A673 (cell line): ENCODE measurements around a stretch of chr17.

DNA sequence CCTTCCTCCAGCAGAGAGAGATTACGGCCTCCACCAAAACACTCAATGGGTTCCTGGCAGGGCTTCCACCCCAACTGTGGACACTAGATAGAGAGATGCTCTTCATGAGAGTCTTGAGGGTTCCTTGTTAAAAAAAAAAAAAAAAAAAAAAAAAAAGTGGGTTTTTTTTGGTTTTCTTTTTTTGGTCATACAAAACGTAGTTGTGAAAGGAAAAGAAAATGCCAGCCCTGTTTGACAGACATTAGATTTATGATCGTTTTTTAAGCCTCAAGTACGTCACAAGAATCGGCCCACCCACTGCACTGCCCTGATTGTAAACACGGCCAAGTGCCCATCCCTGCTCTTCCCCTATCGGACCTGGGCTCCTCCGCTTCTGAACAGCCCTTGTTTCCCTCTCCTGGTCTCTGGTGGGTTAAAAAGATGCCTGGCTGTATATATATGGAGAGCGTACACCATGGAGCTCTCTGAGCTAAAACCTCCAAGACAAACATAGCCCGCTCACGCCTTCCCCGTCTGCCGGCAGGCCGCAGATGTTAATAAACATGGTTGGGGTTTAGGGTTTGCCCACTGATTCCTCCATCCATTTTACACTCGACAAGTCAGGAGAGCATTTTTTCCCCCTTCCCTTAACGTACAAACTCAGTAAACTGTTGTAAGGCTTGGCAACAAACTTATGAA lies 325.7 kb downstream of the SOX9 start:
- PRO-cap, result no peak

DNA sequence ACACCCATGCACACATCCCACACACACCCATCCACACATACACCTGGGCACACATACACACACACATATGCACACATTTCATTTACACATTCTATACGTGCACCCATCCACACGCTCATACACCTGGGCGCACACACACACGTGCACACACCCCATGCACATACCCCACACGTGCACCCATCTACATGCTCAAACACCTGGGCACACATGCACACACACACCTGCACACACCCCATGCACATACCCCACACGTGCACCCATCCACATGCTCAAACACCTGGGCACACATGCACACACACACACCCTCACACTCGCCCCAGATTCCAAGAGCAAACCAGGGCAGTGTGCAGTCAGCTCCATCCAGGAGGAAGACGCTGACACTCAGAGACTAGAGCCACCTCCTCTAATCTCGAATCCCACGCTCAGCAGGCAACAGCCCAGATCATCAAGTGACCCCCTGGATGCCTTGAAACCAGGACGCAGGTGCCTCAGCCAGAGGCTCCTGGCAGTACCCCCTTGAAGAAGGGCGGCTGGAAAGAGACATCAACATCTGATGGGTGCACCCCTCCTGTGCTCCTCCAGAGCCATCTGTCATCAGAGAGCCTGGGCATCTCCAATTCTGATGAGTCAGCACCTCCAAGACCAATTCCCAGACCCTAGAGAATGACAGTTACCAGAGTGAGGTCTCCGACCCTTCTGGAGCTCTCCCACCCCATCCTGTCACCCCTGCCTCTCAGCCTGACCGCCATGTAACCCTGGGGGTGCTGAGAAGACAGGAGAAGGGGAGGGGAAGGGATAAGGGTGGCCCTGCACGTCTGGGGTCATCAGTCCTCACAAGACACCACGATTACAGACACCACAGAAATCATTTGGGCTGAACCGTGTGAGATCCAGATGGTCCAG lies 433.5 kb downstream of the SOX9 start:
- PRO-cap, result no peak

GRCh38 chr17:72588778-72589742 lies 468.2 kb downstream of the SOX9 start:
- PRO-cap, result no peak

- PRO-cap, result no peak
These were observed 477.3 kb downstream of the SLC39A11 start for GRCh38 chr17:72614975-72615720.

- PRO-cap, result no peak
These were observed 460.2 kb downstream of the SLC39A11 start for GRCh38 chr17:72632059-72632916.

DNA sequence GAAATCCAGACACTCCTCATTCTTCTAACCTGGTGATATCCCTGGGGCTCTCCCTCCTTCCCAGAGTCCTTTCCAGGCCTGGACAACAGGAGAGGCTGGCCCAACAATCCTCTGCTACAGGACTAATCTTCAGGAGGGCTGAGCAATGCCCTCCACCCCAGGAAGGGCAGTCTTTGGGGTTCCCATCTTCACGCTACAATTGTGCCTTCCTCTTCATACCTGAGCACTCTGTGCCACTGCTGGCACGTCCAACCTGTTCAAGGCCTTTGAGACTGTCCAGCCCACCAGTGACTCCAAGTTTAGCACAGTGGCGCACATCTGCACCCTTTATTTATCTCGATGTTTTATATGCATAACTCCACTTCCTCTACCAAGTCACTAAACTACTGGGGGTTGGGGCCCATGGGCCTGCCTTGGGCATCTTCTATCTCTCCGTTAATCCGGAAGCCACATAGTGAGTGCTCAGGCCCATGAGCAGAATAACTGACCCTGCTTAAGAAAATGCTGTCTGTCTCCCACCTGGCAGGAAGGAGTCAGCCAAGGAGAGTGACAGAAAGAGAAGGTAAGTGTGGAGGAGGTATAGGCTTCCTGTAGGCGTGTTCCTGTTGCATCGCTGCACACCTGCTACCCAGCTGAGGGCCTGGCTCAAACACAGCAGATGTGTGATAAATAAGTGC lies 320.3 kb downstream of the SLC39A11 start:
- PRO-cap, result no peak

GRCh38 chr17:72968674-72969299 lies 123.7 kb downstream of the SLC39A11 start:
- PRO-cap, result no peak

DNA sequence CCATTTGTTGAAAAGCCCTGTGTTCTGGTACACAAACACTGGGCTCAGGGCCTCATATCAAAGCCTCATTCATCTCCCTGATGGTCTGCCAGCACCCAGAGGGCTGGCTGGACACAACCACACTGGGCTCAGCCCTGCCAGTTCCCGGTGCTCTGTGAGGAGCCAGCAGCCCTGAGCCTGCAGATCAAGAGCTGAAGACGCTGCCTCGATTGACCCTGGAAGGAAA lies 2.6 kb downstream of the SLC39A11 start:
- PRO-cap, result no peak

- PRO-cap, result no peak
These were observed 795 bp downstream of the SLC39A11 start for GRCh38 chr17:73091381-73092404.

- PRO-cap, result bidirectional peak, plus-strand start at chr17:73228992, minus-strand start at chr17:73228863
These were observed 3.5 kb downstream of the FAM104A start for GRCh38 chr17:73228606-73229187.

DNA sequence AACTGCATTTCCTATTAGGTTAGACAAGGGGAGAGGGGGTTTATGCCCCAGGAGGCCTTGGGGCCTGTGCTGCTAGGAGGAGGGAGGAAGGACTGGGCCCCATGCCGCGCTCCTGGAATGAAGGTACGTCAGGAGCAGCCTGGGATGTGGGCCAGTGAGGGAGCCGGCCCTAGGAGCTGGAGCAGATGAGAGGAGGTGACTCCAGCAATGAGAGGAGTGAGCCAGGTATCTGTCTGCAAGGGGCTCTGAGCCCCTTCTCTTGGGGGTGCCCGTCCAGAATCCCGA lies 46.9 kb upstream of the CDC42EP4 start:
- PRO-cap, result no peak

DNA sequence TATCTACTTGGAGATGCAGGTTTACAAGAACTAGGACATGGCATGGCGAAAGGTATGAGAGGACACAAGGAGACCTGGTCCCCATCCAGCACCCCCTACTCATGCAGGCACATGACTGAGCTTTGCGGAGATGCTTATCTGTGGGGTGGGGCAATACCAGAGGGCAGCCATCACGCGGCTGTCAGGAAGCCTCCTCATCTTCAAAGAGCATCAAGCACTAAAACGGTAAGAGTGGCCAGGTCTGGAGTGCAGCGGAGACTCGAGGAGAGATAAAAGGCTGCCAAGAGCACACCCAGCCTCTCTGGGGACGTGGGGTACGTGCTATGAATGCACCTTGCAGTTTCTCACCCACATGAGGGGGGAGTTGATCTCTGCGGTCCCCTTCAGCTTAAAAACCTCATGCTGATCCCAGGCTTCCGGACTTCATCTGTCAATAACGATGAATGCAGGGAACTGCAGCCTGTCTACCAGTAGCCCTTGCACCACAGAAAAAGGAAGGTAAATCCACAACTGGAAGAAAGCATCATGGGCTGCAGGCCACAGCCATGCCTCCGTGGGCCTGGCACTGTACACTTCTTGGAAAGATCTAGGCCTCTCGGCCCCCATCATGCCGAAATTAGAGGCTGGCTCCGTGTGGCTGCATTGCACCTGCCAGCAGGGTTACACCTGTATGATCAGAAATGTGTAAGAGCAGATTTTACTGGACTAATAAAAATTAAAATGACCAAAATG lies 52.4 kb downstream of the SDK2 start:
- PRO-cap, result no peak

DNA sequence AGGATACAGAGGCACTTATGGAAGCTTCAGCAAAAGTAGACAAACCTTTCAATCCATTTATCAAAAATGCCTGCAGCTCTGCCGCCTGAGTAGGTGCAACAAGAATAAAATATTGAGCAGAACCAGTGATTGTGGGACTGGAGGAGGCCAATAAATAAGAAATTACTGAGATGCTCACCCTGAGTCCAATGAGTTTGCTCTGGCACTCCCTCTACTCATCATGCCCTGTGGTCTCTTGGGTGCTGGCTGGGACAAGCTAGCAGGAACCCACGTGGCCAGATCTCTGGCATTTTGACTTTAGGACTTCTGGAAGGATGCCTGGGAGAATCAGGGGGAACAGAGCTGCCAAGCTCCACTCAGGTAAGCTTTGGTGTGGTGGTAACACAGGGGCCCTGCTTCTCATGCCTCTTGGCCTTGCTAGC lies 127.2 kb upstream of the SDK2 start:
- PRO-cap, result no peak

GRCh38 chr17:73984859-73985240 lies 218.6 kb upstream of the RPL38 start:
- PRO-cap, result no peak

GRCh38 chr17:74154989-74155369 lies 48.5 kb upstream of the RPL38 start:
- PRO-cap, result no peak

DNA sequence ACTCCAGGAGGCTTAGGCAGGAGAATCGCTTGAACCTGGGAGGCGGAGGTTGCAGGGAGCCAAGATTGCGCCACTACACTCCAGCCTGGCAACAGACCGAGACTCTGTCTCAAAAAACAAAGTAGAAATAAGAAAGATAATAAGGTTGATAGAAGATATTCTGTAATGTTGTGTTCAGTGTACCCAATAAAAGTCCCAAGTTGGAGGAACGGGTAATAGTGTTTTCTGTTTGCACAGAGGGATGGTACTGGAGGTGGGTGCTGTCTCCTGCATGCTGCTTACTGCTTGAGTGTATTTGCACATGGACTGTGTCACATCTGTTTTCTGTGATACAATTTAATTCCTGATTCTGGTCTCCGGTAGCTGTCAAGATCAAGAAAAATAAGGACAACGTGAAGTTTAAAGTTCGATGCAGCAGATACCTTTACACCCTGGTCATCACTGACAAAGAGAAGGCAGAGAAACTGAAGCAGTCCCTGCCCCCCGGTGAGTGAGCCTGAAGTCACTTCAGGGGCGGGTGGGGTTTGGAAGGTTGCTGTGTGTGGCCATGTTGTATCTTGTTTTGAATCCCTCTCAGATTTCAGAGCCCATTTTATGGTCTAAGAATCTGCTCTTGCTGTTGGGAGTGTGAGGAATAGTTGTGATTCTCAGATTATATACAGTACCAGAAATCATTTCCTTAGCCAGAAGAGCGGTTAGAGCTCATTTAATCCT lies 4.4 kb upstream of the TTYH2 start:
- PRO-cap, result no peak

- PRO-cap, result no peak
These were observed 30.0 kb downstream of the TTYH2 start for GRCh38 chr17:74243298-74243863.

GRCh38 chr17:74245158-74245777 lies 28.8 kb upstream of the DNAI2 start:
- PRO-cap, result no peak

GRCh38 chr17:74308206-74308568 lies 17.8 kb upstream of the KIF19 start:
- PRO-cap, result no peak

GRCh38 chr17:74408635-74409251 lies 23.1 kb upstream of the GPRC5C start:
- PRO-cap, result no peak